Hair follicle dermal papilla cell (primary cell): ENCODE data around the gene GRIN3B.

- CAGE, long polyA plus RNA, result no peak
These were observed 488 bp downstream of the WDR18 start for GRCh38 chr19:984428-985238.

DNA sequence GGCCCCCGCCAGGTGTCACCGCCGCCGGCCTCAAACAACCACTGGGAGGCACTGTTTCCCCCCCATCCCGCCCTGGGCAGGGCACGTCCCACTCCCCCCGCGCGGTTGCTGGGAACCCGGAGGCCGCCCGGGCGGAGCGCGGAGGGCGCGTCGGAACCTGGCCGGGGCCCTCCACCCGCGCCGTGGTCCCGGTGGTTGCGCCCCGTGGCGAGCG, at the start of gene GRIN3B:
GRIN3B (plus strand) TSS at position 213 of the 214 bp plus-strand sequence.
- CAGE, long polyA plus RNA, result no peak

GRCh38 chr19:1019623-1020370, 1.1 kb downstream of the TMEM259 start:
- CAGE, long polyA plus RNA, result no peak

DNA sequence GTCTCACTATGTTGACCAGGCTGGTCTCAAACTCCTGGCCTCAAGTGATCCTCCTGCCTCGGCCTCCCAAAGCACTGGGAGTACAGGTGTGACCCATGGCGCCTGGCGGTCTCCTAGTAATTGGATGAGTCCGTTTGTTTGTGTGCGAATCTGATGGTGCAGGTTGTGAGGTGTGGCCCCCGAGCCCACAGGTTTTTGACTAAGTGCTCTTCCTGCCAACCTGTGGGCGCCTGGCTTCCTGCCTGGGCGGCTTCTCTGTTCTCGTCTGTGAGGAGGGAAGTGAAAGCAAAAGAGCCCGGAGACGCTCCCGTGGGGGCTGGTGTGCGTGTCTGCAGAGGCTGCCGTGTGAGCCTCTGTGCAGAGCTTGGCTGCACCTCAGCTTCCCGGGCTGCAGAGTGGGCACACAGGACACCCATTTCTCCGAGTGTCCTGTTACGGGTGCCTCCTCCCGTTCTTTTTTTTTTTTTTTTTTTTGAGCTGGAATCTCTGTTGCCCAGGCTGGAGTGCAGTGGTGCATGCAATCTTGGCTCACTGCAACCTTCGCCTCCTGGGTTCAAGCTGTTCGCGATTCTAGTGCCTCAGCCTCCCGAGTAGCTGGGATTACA, 10.1 kb downstream of the ARHGAP45 start:
- CAGE, long polyA plus RNA, result no peak

GRCh38 chr19:1085163-1086374, 9.6 kb downstream of the POLR2E start:
- CAGE, long polyA plus RNA, result no peak

- CAGE, long polyA plus RNA, result no peak
These were observed 2.6 kb upstream of the POLR2E start for GRCh38 chr19:1097641-1098311.

DNA sequence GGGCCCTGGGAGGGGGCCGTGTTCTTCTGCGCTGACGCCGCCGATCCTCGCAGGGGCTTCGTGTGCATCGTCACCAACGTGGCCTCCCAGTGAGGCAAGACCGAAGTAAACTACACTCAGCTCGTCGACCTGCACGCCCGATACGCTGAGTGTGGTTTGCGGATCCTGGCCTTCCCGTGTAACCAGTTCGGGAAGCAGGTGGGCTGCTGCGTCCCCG, 1.4 kb downstream of the GPX4 start:
- CAGE, long polyA plus RNA, result no peak

DNA sequence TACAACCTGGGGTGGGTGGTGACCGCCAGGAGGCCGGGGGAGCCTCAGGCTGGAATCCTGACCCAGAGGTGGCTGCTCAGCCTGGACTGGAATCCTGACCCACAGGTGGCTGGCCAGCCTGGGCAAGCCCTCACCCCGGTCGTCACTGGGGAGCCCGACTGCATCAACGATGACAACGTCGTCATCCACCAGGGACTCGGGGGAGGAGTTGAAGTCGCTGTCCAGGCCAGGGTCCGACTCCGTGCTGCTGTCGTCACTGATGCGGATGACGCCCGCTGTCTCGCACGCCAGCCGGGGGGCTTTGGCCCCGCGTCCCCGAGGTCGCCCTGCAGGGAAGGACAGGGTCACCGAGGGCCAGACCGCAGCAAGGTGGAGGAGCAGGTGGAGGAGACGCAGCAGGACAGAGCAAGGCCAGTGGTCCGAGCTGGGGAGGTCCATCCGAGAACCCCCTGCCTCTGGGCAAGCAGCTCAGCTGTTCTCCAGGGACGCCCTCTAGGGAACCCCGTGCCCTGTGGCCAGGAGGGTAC, 10.4 kb downstream of the GPX4 start:
- CAGE, long polyA plus RNA, result no peak

GRCh38 chr19:1119765-1120385, 16.1 kb downstream of the GPX4 start:
- CAGE, long polyA plus RNA, result no peak

GRCh38 chr19:1146874-1147262, 27.2 kb downstream of the SBNO2 start:
- CAGE, long polyA plus RNA, result no peak

- CAGE, long polyA plus RNA, result no peak
These were observed 9.8 kb downstream of the SBNO2 start for GRCh38 chr19:1164184-1164833.

DNA sequence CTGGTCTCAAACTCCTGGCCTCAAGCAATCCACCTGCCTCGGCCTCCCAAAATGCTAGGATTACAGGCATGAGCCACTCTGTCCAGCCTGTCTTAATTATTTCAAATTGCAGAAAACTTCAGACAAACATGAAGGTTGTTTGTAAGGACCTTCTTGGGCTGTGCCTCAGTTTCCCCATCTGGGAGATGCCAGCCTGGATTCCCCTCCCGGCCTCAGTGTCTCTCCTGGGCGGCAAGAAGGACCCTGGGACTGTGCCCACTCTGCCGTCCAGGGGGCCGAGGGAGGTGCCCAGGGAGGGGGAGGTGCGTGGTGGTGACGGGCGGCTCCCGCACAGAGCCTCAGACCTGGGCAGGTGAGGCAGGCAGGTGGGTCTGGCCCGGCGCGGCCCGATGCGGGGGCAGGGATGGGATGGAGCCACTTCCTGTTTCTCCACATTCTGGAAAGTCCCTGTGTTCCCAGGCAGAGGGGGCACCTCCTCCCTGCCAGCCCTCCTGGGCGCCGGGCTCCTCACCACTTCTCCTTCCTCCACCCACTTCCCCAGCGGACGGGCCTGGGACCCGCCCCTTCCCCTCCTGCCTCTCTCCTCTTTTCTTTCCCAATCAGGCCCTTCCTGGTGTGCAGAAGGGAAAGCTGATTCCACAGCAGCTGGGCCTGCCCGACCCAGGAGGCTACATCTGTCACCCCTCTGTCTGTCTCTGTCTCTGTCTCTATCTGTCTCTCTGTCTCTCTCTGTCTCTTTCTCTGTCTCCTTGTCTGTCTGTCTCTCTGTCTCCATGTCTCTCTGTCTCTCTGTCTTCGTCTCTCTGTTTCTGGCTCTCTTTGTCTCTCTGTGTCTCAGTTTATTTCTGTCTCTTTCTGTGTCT, 6.3 kb upstream of the SBNO2 start:
- CAGE, long polyA plus RNA, result no peak

DNA sequence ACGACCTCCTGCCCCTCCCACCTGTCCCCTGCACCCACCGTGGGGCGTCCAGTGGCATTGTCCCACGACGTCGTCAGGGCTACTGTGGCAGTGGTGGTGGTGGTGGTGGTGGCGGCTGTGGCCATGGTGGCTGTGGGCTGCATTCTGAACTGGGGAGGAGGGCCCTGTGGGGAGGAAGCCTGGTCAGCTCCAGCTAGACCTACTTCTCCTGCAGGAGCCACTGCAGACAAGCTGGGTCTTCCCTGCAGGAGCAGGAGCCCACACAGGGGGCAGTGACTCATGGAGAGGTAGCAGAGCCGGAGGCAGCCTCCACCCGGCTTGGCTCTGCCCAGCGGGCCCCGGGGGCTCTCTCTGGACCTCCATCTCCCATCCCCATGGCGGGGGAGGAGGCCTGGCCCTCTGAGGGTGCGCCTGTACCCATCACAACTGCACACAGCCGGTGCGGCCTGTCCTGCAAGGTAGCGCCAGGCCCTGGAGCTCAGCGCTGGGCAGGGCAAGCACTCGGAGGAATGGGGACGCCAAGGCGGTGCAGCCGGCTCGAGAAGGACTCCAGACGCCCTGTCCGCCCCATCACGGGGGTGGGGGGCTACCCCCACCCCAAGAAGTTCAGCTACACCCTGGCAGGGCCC, 1.7 kb downstream of the CBARP start:
- CAGE, long polyA plus RNA, result no peak

DNA sequence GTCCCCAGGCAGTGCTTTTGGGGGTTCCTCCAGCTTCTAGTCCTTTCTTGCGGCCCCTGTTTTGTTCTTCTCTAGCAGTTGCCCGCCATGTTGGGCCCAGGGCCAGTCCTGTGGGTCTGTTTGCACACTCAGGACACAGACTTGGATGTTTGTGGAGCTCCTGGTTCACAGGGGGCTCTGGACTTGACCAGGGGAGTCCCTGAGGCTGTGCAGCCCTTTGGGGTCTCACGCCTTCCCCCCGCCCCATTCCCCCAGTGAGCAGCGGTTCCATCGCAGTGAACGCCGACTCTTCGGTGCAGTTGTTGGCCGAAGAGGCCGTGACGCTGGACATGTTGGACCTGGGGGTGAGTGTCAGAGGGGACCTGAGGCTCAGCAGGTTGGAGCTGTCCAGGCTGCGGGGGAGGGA, 2.3 kb downstream of the ATP5F1D start:
- CAGE, long polyA plus RNA, result no peak

GRCh38 chr19:1252696-1253243, 4.4 kb downstream of the MIDN start:
- CAGE, long polyA plus RNA, result no peak

GRCh38 chr19:1270726-1271441, 1.8 kb downstream of the CIRBP start:
- CAGE, long polyA plus RNA, result no peak

DNA sequence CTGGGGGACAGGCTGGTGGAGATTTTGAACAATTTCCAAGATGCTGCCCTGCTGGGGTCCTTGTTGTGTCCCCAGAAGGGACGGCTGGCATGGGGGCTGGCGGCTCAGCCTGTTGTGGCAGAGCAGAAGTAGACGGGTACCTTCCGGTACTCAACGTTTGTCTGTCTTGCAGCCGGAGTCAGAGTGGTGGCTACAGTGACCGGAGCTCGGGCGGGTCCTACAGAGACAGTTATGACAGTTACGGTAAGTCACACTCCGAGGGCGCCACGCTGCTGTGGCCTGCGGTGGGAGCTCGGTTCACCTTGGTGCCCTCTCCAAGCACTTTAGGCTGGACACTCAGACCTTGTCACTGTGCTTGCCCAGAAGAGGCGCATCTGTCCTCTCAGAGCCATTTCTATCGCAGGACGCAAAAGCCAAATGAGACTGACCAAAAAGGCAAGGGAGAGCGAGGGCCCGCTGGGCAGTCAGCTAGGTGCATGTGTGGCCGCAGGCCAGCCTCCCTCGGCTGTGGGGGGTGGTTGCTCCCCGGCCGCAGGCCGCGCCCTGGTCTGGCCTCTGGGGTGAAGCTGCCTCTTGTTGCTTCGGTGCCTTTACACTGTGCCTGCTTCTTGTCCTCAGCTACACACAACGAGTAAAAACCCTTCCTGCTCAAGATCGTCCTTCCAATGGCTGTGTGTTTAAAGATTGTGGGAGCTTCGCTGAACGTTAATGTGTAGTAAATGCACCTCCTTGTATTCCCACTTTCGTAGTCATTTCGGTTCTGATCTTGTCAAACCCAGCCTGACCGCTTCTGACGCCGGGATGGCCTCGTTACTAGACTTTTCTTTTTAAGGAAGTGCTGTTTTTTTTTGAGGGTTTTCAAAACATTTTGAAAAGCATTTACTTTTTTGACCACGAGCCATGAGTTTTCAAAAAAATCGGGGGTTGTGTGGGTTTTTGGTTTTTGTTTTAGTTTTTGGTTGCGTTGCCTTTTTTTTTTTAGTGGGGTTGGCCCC, 3.0 kb downstream of the CIRBP start:
- CAGE, long polyA plus RNA, result no peak

DNA sequence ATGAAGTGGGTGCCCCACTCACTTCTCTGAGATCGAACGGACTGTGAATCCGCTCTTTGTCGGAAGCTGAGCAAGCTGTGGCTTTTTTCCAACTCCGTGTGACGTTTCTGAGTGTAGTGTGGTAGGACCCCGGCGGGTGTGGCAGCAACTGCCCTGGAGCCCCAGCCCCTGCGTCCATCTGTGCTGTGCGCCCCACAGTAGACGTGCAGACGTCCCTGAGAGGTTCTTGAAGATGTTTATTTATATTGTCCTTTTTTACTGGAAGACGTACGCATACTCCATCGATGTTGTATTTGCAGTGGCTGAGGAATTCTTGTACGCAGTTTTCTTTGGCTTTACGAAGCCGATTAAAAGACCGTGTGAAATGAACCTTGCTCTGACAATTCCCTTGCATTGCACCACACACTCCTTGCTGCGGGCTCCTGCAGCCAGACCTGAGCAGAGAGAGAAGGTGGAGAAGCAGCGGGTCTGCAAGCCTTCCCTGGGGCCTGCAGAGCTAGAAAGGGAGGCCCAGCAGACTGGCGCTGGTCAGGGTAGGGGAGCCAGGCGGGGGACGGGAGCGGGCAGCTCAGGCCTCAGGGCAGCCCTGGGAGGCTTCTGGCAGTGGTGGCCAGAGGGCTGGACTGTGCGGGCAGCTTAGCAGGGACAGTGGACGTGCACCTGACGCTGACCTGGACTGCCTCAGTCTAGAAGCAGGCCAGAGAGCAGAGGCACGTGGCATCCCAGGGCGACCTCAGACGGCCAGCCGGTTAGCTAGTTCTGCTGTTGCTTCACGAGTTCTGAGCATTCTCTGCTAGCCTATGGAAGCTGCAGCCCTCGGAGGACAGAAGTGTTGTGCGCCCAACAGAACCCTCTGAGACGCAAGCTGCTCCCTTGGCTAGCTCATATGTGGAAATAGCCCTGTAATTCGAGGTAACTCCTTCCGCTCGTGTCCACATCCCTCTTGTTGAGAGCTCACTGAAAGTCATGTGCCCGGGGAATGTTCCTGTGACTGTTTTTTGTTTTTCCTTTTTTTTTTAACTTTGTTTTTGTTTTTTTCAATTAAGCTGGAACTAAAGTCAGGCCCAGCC, 2.2 kb upstream of the FAM174C start:
- CAGE, long polyA plus RNA, result no peak

DNA sequence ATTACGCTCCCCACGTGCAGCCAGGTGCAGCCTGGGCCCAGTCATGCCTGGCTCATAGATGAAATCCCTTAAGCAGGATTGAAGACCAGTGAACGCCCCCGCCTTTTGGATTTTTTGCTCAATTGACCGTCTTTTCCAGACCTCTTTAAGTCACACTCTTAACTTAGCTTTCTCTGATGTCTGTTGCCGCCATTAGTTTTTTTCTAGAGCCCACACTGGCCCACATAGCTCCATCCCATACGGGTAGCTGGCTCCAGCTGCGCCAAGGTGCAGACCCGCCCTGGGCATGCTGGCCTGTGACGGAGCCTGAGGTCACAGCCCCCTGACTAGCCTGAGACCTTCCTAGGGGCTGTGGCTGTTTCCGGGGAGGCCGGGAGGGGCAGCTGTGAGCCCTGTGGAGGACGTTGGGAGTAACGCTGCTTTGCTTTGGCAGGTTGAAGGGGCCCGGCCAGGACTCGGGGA, 1.4 kb upstream of the FAM174C start:
- CAGE, long polyA plus RNA, result no peak

- CAGE, long polyA plus RNA, result no peak
These were observed 3.1 kb upstream of the EFNA2 start for GRCh38 chr19:1282660-1282866.